Bile duct (tissue), 1 donor: ENCODE measurements around the gene TSPAN9.

DNA sequence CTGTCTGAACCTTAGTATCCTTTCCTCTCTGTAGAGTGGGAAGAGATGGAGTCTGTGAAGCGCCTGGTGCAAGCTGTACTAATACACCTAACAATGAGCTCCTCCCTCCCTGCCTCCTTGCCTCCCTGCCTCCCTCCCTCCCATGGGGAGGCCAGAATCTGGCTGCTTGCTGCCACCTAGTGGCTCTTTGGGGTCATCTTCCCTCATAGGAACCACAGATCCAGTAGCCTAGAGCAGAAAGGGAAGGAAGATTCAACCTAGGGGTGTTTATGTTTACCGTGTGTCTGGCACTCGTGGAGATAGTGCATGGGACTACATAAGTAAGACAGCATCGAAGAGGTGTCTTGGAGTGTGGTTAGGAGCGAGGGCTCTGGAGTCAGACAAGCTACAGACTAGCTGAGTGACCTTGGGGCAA, 35.6 kb upstream of the TSPAN9 start:
- PRO-cap = no peak

DNA sequence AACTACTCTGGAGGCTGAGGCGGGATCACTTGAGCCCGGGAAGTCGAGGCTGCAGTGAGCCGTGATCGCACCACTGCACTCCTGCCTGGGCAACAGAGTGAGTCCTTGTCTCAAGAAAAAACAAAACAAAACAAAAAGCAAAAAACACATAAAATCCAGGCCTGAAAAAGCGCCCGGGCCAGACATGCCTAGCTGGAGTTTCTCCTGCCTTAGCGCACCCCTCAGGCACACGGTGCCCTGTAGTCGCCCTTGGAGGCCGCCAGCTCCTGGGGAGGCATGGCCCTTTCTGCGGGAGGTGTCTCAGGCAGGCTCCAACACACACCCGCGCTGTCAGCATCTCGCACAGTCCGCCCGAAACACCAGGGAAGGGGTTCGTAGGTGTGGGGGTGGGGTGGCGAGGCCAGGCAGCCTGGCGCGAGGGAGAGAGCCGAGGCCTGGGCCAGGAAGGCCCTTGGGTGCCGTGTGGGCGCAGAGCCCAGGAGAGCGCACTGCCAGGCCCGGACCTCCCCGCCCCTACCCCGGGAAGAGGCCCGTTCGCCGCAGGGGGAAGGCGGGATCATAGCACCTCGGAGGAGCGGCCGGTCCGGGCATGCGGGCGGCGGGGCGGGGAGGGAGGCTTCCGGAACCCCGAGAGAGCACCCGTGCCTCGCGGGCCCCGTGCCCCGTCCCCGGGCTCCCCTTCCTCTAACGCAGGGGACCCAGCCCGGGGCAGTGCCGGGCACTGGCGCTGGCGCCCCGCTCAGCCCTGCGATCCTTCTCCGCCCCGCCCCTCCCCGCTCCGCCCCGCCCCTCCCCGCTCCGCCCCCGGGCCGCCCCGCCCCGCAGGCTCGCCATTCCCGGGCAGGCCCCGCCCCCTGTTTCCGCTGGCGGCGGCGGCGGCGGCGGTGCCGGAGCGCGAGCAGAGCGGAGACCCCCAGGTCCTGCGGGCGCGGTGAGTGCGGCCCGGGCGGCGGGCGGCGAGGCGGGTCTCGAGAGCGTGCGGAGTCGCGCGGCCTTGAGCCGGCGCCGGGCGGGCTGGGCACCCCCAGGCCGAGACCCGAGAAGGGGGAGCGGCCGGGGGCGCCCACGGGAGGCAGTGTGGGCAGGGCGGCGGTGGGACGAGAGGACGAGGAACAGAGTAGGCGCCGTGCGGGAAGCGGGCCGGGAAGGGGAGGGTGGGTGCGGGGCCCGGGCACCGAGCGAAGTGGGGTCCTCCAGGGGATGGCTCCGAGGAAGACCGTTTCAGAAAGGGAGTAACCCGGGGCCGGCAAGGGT, at the start of gene TSPAN9:
Gene TSPAN9 (plus strand): TSS at position 857 of the 1,254 bp plus-strand sequence.
- PRO-cap = bidirectional peak, plus-strand start at position 553 of the sequence, minus-strand start at position 490 of the sequence; bidirectional peak, plus-strand start at position 869 of the sequence, minus-strand start at position 750 of the sequence

DNA sequence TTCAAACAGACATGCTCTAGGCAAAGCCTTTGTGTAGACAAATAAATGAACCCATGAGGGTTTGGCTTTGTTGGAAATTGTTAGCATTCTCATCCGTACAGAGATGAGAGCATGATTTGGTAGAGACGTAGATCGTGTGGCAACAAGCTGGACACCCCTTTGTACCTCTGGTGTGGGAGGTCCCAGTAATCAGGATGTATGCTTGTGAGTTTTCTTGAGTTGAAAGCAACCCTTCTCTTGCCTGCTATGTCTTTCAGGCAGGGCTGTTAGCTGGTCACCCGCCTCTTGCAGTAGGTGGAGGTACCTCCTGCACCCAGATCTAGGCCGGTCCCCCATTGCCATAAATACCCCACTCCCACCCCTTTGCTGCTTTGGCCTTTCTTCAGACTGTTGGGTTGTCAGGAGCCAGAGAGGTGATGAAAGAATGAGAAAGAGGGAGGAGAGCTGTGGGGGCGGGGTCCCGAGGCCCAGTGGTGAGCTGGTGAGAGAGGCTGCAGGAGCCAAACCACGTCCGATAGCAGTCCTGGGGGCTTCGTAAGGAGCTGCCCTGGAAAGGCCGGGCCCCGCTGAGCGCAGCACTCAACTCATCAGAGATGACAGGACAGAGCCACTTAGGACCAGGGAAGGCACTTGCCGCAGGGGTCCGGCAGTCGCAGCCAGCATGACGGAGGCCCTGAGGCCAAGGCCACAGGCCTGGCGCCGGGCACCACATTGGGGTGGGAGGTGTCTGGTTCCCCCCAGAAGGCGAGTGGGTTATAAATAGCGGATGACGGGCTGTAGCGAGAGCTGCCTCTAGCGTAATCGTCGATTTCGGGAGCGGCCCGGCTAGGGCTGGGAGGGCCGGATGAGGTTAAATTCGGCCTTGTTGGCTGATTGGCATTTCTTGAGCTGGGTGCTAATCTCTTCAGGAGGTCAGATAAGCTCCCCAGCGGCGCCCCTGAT, 178.8 kb downstream of the TSPAN9 start:
- PRO-cap = no peak

DNA sequence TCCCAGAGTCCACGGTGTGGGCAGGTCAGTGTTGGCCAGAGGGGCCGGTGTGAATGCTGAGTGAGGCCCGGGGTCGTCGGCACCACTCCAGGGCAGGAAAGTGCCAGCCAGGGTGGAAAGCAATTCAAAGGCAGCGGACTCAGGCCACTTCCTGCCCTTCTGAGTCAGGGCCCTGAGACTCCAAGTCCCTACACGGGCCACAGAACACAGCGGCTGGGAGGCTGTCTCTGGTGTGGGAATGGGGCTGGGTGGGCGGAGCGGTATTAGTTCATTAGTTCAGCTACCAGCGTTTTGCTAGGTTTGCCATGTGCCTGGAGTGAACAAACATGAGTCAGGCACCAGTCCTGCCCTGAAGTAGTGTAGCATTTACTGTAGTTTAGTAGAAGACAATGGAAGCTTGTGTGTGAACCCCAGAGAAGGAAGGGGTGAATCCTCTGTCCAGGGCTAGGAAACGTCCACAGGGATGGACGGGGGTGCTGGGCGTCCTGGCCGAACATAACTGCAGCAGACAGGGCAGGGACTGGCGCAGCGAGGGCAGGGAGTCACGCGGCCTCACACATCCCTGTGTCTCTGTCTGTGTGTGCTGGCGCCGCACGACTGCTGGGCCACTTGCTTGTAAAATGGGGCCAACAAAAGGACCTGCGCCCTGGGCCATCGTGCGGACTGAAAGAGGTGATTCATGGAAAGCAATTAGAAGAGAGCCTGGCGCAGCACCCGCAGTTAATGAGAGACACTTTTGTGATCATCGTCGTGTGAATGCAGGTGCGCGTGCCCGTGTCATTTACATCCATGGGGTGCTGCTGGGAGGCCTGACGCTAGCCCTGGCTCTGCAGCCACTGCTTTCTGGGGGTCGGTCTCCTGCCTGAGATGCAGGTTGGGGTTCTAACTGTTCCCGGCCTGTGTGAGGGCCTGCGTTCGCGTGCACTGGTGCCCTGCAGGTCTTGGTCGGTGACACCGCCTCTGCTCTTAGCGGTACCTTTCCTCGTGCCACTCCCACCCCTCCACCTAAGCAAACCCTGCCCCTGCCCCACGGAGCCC, 186.3 kb upstream of the PRMT8 start:
- PRO-cap = no peak

DNA sequence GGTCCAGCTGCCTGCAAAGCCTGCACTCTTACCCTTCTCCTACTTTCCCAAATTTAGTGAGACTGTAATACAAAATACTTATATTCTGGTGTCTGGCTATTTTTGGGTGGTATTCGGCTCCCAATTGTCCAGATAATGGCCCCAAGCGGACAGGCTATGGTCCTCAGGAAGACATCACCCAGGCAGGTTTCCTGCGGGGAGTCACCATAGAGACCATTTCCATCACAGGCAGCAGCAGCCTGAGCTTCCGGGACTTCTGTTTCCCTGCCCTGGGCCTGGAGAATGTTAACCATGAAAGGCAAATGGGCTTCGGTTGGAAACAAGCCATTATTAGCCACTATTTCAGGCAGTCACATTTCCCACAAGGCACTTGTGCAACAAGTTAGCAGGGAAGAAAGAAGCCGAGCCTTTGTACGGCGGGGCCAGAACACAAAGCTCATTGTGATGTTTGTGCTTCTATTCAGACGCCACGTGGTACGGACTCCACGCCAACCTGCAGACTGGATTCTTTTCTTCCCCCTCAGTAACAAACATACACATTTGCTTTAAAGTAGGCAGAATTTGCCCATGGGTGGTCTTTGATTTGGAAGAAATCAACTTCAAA, 154.5 kb upstream of the PRMT8 start:
- PRO-cap = no peak

GRCh38 chr12:3431994-3432757, 58.8 kb upstream of the PRMT8 start:
- PRO-cap = no peak

DNA sequence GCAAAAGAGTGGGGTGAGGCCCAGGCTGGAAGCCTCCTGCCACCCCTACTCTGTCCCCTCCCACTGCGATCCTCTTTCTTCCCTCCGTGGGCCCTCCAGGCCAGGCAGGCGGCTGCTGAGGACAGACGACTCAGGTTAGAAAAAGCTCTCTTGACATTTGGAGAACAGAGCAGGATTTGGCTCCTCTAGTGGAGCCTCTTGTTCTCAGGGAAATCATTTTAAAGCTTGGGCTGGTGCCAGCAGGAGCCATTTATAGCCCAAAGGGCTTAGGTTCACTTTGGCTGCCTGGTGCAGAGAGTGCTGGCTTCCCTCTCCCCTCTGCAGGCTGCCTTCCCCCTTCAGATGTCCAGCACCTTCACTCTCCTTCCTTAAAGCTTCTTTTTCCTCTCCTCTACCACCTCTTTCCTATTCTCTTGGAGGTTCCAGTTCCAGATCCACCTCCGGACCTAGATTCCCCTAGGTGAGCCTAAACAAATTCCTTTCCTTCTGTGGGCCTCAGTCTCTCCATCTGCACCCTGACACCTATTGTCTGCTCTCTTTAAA, 43.1 kb downstream of the PRMT8 start:
- PRO-cap = no peak

GRCh38 chr12:3704618-3705244, 48.2 kb downstream of the CRACR2A start:
- PRO-cap = no peak

- PRO-cap = no peak
These were observed 4.3 kb upstream of the CRACR2A start for GRCh38 chr12:3757001-3757767.

DNA sequence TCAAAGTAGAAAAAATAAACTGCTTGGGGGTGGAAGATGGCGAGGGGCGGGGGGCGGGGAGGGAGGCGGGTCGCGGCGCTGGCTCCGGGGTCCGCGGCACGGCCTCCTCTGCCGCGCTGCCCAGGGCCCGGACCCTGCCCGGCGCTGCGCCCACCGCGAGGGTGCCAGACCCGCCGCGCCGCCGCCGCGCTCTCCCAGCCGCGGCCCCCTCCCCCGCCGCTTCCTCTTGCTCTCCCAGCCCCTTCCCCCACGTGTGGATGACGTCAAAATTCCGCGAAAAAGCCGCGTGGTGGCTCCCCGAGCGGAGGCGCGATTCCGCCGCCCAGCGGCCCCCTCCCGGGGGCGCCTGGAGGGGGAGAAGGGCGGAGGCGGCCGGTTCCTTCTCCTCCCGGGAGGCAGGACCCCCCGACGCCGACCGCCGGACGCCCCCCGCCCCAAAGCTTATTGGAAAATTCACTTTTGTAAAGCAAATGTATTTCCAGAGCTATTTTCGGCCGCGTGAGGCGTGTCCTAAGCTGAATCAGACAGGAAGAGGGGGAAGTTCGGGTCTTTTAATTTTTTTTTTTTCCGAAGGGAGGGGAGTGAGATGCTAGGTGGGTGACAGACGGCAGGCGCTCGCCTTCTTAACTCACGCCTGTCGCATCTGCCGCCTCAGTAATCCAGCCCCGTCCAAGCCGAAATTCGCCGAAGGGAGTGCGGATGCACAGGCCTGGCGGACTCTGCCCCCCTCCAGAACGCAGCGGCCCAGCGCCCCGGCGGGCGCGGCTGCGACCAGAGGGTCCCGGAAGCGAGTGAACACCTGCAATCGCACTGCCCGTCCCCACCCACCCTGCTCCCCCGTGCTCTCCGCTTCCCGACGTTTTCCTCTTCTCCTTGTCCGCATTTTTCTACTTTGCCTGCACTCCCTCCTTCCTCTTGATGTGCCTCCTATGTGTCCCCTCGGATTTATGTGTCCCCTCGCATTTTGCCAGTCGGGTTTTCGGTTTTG, 4.1 kb upstream of the CCND2 start:
- PRO-cap = bidirectional peak, plus-strand start at position 276 of the sequence, minus-strand start at position 194 of the sequence

- PRO-cap = bidirectional peak, plus-strand start at chr12:4275195, minus-strand start at chr12:4275169; bidirectional peak, plus-strand start at chr12:4275679, minus-strand start at chr12:4275478; unidirectional peak, minus-strand start at chr12:4275751
These were observed 1.7 kb downstream of the CCND2 start for GRCh38 chr12:4275002-4275966.

GRCh38 chr12:4294496-4294769, 20.9 kb downstream of the CCND2 start:
- PRO-cap = no peak

GRCh38 chr12:4300188-4300724, 20.8 kb upstream of the TIGAR start:
- PRO-cap = no peak

GRCh38 chr12:4763396-4763957, 43.3 kb downstream of the GALNT8 start:
- PRO-cap = no peak

GRCh38 chr12:4997761-4998348, 45.8 kb upstream of the KCNA5 start:
- PRO-cap = no peak

- PRO-cap = no peak
These were observed 15.8 kb downstream of the KCNA5 start for GRCh38 chr12:5059500-5059820.

- PRO-cap = no peak
These were observed 187.2 kb upstream of the NTF3 start for GRCh38 chr12:5244603-5245117.

- PRO-cap = bidirectional peak, plus-strand start at chr12:5433017, minus-strand start at chr12:5432928
These were observed 782 bp downstream of the NTF3 start for GRCh38 chr12:5432691-5433089.

- PRO-cap = unidirectional peak, plus-strand start at chr12:5437458
These were observed 5.2 kb downstream of the NTF3 start for GRCh38 chr12:5437067-5437596.

- PRO-cap = no peak
These were observed 228.9 kb downstream of the ANO2 start for GRCh38 chr12:5716096-5716568.